ENCODE measurements around a stretch of chr17.

GRCh38 chr17:21043098-21043864 lies 470 bp upstream of the USP22 start:
- RRBS, 2 experiments = under 1 to 6% methylated on average over 24 of the region's 63 CpGs

DNA sequence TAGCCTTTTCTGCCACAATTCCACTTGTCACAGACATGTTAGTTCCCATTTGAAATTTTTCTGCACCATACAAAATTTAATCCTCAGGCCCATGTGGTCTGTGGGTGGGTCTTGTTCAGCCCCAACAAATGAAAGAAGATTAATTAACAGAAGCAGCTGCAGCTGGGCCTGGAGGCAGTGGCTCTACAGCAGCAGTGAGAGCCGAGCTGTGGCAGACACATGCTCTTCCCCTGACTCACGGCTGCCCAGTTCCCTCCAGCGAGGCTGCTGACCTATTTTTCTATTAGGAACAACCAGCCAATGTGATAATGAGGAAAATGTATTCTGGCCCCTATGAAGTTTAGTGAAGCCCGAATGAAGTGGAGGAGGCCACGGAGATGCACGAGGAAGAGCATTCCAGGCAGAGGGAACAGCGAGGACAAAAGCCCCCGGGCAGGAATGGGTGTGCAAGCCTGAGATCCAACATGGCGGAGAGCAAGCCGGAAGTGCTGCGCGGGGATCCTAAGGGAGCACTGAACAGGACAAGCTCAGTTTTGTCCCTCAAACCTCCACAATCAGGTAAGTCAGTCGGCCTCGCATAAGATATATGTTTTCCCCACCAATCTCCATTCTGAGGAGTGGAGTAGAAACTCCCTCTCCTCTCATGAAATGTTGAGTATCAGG lies 32.7 kb upstream of the USP22 start:
- RRBS, 2 experiments = 67 to 89% methylated on average over 3 of the region's 14 CpGs

DNA sequence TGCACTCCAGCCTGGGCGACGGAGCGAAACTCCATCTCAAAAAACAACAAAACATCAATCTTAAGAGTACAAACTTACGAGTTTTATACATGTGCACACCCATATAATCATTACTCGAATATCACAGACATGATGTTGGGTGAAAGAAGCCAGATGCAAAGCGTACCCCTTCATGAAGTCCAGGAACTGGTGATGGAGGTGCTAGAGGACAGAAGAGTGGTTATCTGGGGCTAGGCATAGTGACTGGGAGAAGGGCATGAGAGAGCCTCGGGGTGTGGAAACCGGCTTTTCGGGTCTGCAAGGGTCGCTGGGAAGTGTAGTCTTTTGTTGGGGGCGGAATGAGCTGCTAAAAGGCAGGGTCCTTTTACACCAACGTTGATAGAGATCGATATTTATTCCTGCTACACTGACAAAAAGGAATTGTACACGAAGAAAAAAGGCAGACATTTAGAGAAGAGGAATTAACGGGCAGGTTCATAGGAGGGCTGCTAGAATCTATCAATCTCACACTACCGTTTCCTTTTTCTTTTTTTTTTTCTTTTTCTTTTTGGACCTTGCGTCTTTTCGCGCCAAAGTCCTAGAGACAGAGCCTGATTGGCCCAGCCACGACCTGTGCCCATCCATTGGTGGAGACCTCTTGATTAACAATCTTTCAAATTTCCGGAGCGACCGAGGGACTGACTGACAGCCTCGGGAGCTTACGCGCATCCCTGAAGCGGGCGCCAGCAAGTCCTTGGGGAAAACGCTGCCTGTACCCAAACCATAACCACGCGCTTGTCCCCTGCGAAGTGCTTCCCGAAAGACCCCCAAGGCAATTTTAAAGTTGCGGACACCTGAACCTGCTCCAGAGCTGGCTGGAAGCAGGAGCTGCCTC lies 27.7 kb upstream of the DHRS7B start:
- RRBS, 2 experiments = no CpG with 5 or more reads among the region's 34 CpGs

GRCh38 chr17:21242958-21243437 lies 10.2 kb downstream of the NATD1 start:
- RRBS, 2 experiments = 47 to 51% methylated on average over 5 of the region's 21 CpGs

GRCh38 chr17:21376793-21377728 lies 904 bp downstream of the KCNJ12 start:
- RRBS, 2 experiments = 16 to 29% methylated on average over 30 to 37 of the region's 77 CpGs

- RRBS, 2 experiments = 76 to 88% methylated on average over 15 to 16 of the region's 48 CpGs
These were observed 88.0 kb downstream of the KCNJ12 start for GRCh38 chr17:21463965-21464818.

DNA sequence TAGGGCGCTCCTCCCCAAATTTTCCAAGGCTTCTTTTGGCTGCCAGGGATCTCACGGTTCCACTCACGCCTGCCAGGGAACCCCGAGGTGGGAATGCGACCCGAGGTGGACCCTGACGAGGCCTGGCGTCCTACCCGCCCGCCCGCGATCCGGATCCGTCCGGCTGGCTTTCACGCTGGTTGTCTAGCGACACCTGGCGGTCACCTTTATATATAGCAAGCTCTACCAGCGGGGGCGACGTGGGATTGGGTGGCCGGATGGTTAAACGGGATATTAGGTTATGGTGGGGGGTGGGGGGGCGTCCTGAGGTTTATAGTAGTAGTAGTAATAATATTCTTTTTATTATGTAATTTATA lies 136.8 kb downstream of the KCNJ12 start:
- RRBS, 2 experiments = under 1 to 5% methylated on average over 7 to 14 of the region's 24 CpGs

DNA sequence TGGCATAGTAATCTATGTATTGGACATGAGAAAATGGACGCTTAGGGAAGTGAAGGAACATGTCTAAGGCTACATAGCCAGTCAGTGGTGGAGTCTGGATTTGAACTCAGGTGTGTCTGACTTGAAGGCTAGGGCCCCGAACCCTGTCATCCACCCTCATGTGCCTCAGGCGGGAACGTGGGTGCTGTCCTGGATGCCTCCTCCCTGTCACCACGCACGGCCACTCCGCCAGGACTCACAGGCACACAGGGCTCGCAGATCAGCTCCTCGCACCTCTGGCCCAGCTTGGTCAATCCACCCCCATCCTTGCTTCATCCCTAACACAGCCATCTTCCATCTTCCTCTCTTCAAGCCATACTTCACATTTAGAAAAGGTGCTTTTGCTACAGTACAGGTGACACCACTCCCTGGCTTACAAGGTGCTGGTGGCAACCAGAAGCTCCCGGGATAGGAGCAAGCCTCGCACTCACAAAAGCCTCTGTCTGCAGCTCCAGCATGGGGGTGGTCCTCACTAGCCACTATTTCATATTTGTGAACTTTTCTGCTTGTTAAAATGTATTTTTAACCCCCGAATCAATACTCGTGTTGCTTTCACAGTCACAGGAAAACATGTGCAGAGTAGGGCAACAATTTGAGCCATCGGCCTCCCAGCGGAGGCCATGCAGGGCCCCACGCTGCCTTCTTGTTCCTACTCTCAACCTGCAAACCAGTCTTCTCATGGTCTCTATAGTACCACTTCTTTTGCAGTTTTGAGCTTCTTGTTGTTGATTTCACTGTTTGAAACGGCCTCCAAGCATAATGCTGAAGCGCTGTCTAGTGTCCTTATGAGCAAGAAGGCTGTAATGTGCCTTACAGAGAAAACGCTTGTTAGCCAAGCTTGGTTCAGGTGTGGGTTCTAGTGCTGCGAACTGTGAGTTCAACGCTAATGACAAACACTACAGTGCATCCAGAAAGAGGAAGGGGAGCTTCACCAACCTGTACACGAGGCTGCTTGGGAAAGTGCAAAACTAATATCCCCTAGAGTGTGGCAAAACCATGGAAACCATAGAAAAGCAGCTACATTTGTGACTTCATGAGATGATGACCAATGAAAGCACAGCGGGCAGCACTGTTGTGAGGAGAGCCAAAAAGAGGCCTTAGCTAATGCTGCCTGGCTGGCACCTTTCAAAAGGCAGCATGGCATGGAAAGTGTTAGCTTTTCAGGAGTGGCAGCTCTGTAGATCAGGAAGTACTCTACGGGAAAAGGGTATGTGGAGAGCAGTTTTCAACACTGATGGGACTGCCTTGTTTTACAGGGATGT lies 155.1 kb downstream of the KCNJ12 start:
- RRBS, 2 experiments = no CpG with 5 or more reads among the region's 24 CpGs

DNA sequence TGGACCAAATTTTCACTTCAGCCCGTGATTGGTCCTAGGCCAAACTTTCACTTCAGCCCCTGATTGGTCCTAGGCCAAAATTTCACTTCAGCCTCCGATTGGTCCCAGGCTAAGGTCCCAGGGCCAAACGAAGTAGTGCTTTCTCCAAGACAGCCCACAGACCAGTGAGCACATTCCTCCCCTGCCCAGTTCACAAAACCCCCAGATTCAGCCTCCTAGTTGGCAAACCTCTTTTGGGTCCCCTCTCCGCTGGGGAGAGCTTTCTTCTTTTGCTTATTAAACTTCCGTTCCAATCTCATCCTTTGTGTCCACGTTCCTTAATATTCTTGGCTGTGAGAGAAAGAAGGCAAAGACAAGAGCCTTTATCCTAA lies 631.0 kb downstream of the KCNJ18 start:
- RRBS, 2 experiments = no CpG with 5 or more reads among the region's 6 CpGs

GRCh38 chr17:27264440-27264639 lies 29.6 kb upstream of the WSB1 start:
- RRBS, 2 experiments = no CpG with 5 or more reads among the region's 1 CpG

DNA sequence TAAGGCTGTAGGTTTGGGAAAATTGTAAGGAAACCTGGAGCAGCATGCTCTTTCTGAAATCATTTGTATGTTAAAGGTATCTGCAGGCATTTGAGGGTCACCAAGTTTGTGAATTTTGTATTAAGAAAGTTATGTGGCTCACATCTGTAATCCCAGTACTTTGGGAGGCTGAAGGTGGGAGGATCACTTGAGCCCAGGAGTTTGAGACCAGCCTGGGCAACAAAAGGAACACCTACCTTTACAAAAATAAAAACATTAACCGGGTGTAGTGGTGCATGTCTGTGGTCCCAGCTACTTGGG lies 5.1 kb downstream of the WSB1 start:
- RRBS, 2 experiments = no CpG with 5 or more reads among the region's 1 CpG

- RRBS, 2 experiments = no CpG with 5 or more reads among the region's 5 CpGs
These were observed 19.3 kb downstream of the WSB1 start for GRCh38 chr17:27313031-27313764.

DNA sequence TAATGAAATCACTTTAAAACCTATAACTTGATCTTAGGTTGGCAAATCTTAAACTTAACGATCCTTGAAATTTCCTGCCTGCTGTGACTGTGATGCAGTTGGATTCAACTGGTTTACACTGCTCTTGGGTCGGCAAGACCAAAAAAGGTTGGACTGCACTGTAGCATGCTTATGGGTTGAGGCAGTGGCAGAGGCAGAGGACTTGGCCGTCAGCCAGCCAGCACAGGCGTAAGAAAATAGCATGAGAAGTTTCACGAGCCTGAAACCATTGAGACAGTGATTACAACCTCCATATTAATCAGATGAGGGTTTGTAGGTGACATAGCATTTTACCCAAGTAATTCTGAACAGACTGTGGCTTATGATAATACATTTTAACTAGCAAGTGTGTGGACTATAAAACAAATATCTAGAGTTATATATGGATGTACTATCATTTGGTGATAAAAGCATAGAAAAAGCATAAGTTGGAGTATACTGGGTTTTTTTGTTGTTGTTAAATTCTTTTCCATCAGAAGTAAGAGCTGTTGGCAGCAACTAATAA lies 21.5 kb downstream of the WSB1 start:
- RRBS, 2 experiments = no CpG with 5 or more reads among the region's 5 CpGs

DNA sequence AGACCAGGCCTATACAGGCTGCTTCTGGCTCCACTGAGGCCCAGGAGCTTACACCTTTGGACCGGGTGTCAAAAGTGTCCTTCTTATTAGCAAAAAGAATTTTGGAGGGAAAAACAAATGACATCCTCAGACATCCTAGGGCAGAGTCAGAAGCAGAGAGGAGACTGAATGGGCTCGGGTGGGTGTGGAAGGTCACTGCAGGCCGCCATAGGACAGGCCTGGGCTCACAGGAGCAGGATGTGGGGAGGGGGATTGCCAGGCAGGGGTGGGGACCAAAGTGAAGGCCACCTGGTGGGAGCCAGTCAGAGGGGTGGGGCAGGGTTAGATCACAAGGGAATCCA lies 38.2 kb downstream of the WSB1 start:
- RRBS, 2 experiments = no CpG with 5 or more reads among the region's 3 CpGs

GRCh38 chr17:27529002-27529765 lies 72.9 kb downstream of the KSR1 start:
- RRBS, 2 experiments = no CpG with 5 or more reads among the region's 6 CpGs

- RRBS, 2 experiments = no CpG with 5 or more reads among the region's 7 CpGs
These were observed 71.9 kb upstream of the LGALS9 start for GRCh38 chr17:27559108-27559384.

DNA sequence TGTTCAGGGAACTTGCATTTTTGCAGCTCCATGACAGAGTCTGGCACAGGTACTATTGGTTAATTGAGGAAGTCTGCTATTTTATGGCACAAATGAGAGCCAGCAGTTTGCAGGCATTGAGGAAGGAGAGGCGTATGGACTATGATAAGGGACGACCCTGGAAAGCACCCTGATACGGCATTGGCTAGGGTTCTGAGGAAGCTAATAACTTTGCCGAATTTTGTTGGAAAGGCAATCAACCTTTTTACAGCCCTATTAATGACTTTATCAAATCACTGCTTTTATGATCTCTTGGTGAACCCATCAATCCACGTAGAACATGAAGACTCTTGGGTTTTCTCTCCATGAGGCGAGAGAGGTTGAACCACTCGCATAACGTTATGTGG lies 11.8 kb upstream of the NOS2 start:
- RRBS, 2 experiments = no CpG with 5 or more reads among the region's 8 CpGs

- RRBS, 2 experiments = no CpG with 5 or more reads among the region's 6 CpGs
These were observed 8.1 kb upstream of the NLK start for GRCh38 chr17:28034166-28034955.

GRCh38 chr17:28049843-28050897 lies 7.7 kb downstream of the NLK start:
- RRBS, 2 experiments = no CpG with 5 or more reads among the region's 10 CpGs

- RRBS, 2 experiments = no CpG with 5 or more reads among the region's 9 CpGs
These were observed 8.0 kb downstream of the TMEM97 start for GRCh38 chr17:28326963-28327503.

All from Panc1 (cell line).